GM06990 (cell line): ENCODE data around the gene MPC1.

DNA sequence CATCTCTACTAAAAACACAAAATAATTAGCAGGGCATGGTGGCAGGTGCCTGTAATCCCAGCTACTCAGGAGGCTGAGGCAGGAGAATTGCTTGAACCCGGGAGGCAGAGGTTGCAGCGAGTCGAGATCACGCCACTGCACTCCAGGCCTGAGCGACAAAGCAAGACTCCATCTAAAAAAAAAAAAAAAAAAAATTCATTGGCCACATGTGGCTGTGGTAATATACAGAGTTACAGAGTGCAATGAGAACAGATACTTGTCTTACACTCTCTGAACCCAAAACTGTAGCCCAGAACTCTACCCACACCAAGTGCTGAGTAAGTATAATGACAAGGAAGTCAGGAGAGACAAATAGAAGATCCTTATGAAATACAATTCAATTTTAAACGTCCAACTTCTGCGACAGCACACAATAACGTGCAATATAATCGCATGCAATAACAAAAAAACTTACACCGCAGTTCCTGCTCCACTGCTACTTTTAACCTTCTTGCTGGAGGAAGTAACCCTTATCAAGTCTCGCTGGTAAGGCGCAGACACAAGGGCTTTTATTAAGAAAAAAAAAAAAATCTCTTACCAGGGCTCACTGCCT is 974 bp downstream of the SFT2D1 start:
- RRBS, result no CpG with 5 or more reads among the region's 12 CpGs

- RRBS, result no CpG with 5 or more reads among the region's 6 CpGs
Measured at GRCh38 chr6:166351818-166352538, 9.6 kb upstream of the SFT2D1 start.

DNA sequence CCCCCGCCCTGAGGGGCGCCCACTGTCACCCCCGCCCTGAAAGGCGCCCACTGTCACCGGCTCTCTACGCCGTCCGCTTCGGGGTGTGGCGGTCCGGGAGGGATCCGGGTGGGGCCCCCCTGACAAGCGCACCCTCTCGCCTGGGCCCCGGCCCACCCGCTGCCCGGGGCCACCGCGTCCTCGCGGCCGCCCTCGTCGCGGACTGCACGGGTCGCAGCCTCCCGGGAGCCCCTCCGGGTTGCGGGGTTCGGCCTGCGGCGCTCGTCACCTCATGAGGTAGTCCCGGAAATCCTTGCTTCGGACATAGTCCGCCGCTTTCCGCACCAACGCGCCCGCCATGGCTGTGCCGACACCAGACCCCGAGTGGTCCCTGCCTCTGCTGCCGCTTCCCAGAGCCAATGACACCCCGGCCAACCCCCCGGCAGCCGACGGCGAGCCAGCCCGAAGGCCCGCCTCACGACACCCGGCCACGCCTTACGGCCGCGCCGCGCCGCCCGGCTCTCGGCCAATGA is at the start of gene MPC1:
Gene MPC1, minus strand, starts transcription at position 403 of the 512 bp plus-strand sequence.
- RRBS, result 4% methylated on average over 41 of the region's 63 CpGs

DNA sequence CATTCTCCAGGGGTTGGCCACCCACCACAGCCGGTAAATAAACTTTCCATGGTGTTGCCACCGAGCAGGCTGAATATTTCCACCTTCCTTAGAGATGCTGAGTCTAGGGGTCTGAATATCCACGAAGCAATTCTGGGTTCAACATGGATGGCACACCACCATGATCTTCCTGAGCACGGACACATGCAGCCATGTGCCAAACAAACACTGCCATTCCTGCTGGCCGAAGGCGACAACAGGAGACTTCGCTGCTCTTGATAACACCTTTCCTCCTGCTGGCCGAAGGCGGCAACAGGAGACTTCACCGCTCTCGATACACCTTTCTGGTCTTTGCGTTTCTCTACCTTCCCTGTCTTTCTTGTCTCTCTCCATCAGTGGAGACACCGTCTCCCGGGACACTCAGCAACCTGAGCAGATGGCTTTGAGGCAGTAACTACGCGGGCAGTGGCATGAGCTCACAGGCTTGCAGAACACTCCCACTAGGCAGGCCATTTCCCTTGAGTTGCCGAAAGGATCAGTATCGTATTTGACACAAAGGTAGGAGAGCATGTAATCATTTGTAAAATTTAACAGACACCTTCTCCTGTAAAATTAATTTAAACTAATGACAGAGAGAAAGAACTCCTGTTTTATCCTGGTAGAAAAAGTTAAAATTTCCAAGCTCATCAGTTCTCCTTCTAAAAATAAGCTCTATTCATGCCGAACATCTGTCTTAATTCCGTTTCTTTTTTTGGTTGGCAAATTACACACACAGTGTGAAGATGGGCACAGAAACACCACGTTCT is 55.0 kb upstream of the MPC1 start:
- RRBS, result no CpG with 5 or more reads among the region's 21 CpGs

- RRBS, result 8% methylated on average over 9 of the region's 15 CpGs
Measured at GRCh38 chr6:166487981-166488428, 98.5 kb downstream of the RAMACL start.

DNA sequence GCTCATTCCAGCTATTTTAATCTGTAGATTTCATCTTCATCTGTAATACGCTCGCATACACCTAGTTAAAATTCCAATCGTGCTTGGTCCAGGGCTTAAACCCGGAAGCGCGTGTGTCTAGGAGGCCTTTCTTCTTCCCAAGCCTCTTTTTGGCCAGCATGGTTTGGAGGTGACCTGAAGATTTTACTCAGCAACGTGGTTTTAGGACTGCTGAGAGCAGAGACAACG is 144.2 kb upstream of the RPS6KA2 start:
- RRBS, result no CpG with 5 or more reads among the region's 8 CpGs

- RRBS, result no CpG with 5 or more reads among the region's 12 CpGs
Measured at GRCh38 chr6:167112427-167113450, 10.2 kb upstream of the CCR6 start.

- RRBS, result 90% methylated on average over 5 of the region's 14 CpGs
Measured at GRCh38 chr6:167146248-167146596, 11.6 kb downstream of the GPR31 start.

- RRBS, result no CpG with 5 or more reads among the region's 8 CpGs
Measured at GRCh38 chr6:167150831-167151760, 6.7 kb downstream of the GPR31 start.

GRCh38 chr6:167423924-167424537 is 99.1 kb downstream of the TTLL2 start:
- RRBS, result 70% methylated on average over 2 of the region's 25 CpGs

DNA sequence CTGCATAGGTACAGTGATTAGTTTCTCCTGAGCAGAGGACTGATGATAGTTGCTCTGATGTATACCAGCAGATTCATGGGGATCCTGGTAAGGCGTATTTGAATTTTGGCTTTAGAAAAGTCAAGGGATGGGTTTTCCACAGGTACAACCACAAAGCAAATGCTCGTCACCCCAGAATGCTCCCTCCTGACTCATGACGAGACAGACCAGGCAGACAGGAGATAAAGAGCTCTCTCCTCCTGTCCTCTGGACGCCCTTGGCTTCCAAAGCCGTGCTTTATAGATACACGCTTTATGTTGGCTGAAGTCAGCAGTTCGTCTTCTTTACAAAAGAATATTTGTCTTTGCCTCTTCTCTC is 166.8 kb downstream of the TTLL2 start:
- RRBS, result no CpG with 5 or more reads among the region's 7 CpGs

DNA sequence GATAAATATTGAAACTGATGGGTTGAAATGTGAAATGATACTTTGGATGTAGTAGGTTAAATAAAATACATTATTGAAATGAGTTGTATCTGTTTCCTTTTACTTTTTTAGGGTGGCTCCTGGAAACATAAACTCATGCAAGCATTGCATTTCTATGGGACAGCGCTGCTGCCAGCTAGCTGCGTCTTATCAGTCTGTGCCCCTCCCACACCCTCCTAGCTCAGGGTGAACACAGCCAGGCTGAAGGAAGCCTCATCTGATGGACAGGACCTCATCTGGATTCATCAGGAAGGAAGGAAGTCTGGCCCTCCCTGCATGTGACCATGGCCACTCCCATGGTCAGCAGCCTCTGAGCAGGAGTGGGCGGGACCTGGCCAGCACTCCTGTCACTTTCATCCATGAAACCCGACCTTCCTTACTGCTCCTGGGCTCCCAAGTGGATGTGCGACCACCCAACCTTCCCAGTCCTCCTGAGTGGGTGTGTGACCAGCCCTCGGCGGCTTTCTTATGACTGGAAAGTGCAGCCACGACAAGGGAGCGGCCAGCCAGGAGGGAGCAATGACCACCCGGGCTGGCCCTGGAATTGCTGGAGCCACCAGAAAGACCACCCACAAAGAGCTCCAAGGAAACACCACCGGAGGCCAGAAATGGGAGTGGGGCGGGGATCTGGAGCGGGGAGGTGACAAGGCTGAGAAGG is 241.0 kb downstream of the TTLL2 start:
- RRBS, result no CpG with 5 or more reads among the region's 13 CpGs

DNA sequence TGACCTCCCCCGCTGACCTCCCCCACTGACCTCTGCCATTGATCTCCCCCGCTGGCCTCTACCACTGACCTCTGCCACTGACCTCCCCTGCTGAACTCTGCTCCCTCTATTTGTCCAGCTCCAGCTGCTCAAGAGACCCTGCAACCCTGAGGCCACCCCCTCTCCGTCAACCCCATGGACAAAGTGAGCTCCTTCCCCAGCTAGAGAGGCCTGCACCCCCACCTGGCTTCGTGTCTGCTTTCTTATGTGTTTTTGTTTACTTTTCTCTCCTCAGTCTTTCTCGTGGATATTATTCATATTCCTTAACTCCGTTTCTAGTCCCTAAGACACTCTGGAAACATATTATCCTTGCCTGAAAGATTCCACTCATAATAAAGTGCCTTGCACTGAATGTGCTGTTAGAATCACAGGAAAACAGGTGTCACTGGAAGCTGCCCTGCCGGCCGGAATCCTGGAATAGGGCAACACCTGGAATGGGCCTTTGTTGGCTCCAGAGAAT is 91.0 kb upstream of the AFDN start:
- RRBS, result no CpG with 5 or more reads among the region's 8 CpGs

DNA sequence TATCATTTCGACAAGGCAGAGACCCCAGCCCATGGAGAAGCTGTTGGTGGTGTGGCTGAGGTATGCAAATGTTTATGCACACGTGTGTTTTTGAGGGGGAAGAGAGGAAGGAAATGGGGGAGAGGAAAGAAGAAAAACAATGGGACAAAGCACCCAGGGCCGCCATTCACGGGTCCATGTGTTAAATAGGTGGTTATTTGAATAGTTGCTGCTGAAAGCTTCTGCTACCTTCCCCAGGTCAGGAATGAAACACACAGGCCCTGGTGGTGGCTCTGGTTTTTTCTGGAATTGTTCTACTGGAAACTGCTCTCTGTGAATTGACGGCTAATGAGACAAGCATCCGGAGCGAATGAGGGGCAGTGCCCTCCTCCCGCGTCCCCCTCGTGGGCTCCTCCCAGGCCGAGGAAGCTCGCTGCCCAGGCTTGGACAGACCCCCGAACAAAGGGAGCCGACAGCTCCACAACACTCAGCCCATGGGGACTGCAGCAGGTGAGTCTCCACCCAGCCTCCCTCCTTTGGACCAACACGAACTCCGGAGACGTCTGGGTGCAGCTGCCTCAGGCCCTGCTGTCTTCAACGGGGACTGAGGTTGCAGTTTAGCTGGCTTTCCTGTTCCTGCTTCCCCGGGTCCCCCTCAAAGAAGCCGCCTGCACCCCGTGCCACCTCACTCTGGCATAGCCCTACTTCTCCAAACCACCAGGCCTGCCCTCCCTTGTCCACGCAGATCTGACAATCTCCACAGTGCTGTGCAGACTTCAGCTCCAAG is 31.4 kb upstream of the AFDN start:
- RRBS, result 21% methylated on average over 3 of the region's 22 CpGs

- RRBS, result no CpG with 5 or more reads among the region's 11 CpGs
Measured at GRCh38 chr6:167824524-167824899, 2.2 kb upstream of the AFDN start.

GRCh38 chr6:167864219-167865133 is 37.8 kb downstream of the AFDN start:
- RRBS, result no CpG with 5 or more reads among the region's 11 CpGs

- RRBS, result no CpG with 5 or more reads among the region's 10 CpGs
Measured at GRCh38 chr6:167962583-167963206, 34.8 kb upstream of the KIF25 start.

DNA sequence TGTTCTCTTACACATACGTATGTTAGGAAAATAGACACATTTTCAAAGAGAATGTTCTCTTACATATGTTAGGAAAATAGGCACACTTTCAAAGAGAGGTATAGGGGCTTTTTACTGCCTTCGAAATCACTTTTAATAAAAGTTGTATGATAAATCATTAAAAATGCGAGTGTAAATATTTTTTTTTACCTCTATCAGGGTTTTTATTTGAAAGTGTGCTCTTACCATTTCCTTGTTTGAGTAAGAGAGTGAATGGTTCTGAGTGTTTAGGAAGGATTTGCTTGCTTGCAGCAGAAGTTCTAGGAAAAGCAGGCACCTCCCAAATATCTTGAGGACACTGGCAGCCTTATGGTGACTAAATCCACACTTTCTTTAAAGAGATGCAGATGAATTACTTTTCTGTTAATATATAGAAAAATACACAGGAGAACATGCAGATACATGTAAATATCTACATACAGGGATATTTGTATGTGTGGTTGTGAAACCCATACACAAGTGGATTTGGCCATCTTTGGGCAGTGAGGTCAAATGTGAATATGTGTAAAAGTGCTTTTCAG is 26.1 kb upstream of the KIF25 start:
- RRBS, result no CpG with 5 or more reads among the region's 3 CpGs

DNA sequence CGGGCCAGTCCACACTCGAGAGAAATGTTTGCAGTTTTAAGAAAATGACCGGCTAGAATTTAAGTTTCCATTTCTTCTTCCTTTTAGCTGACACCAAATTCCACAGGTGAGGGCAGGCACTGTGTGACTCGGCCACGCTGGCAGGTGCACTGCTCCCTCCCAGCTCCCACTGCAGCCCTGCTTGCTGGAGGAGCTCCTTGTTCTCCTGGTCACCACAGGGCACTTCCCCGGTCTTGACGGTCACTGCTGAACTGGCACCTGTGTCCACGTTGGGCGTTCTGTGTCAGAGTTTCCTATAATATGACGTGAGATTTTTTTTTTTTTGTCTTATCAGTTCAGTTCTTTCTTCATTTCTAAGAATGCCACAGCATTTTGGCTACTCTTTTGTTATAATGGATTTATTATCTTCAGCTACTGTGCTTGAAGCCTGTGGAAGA is 3.6 kb upstream of the KIF25 start:
- RRBS, result no CpG with 5 or more reads among the region's 10 CpGs

DNA sequence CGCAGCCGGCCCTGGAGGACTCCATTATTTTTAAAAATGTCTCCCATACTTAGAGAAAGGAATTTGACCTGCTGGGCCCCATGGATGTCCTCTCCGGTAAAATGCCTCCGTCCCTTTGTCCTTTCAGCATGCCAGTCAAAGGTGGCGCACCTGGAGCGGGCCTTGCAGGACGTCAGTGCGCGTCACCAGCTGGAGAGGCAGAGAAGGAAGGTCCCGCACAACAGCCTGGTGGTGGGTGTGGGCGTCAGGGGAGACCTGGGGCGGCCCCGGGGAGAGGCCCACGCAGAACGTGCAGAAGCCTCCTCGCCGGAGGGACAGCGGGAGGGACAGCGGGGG is 1.1 kb upstream of the KIF25 start:
- RRBS, result 100% methylated on average over 2 of the region's 19 CpGs